ENCODE measurements around the gene SP9.

DNA sequence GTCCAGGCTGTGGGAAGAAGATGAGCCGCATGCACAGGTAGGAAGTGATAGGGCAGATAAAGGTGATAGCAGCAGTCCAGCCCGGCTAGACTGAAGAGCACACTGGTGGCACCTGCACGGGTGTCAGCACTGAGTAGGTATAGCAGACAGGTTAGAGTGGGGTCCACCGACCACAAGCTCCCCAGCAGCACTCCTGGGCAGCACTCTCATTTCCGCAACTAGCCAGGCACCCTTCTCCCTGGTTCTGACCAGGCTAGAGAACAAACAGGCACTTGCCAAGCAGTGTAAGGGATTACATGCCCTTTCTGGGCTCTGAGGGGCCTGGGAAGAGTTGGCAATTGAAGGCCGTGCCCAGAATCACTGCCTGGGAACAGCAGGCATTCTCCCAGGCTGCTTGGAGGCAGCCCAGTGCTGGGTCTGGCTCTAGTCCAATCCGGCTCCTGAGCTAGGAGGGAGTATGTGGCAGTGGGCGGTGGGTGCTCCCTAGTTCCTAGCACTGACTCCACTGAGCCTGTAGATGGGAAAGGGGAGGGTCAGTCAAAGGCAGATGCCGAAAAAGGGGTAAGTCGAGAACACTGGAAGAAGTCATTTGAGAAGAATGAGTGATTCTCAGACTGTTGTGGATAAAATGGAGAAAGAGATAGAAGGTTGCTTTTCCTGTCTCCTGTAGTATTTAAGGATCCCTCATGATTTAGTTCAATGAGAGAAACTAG lies 34.1 kb upstream of the SP3 start:
- PRO-cap: no peak
- RAMPAGE, long total RNA, 4 experiments: no peak in any of the 4 experiments

DNA sequence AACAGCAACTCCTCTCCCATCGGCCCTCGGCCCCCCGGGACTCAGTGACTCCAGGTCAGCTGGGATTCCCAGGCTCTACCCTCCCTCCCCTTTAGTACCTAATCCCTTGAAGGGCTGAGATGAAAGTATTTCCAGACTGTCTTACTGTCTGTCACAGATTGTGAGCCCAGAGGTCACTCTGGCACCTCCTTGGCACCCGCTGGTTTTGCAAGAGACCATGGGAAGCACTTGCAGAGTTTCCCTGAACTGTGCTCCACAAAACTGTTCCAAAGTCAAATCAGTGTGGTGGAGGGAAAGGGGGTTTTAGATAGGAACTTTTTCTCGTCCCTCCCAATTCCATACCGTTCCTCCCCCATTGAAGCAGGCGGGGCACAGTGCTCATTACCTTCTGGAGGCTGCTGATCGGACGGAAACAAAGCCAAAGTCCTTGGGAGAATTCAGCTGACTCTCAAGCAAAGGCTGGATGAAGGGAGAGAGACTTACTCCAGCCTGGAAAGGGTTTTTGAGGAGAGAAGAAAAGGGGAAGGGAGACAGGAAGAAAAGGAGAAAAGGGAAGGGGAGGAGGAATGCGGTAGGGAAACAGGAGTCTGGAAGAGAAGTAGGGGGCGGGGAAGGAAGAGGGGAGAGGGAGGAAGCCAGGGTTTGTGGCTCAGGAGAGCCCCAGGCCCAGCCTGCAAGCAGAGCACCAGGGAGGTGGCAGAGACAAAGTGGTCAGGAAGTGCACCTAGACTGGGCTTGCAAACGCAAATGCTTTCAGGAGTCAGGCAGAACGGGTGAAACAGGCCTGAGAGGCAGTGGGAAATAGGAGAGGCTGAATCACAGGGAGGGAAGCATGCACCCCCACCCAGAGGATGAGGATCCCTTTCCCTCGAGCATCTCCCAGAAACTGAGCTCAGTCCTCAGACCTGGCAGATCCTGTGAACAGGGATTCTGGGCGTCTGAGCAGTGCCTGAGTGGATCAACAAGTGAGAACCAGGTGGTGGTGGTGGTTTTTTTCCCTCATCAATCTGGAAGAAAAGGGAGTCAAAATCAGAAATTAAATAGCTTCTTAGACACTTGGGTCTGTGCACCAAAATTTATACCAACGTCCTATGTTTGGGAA lies 88.5 kb upstream of the SP3 start:
- PRO-cap: no peak
- RAMPAGE, long total RNA, 4 experiments: no peak in any of the 4 experiments

GRCh38 chr2:174229323-174229819 lies 19.0 kb downstream of the OLA1 start:
- PRO-cap: no peak
- RAMPAGE, long total RNA, 4 experiments: start-site peak on the minus strand in 1 of 4 experiments, at chr2:174229409-174229432 at its widest, 20 reads per replicate

GRCh38 chr2:174334368-174335162 lies at the start of gene SP9:
Gene SP9 (plus strand): TSS chr2:174334954.
- PRO-cap: no peak
- RAMPAGE, long total RNA, 4 experiments: no peak in any of the 4 experiments

- PRO-cap: no peak
- RAMPAGE, long total RNA, 4 experiments: no peak in any of the 4 experiments
Measured at GRCh38 chr2:174373648-174374349, 21.7 kb downstream of the CIR1 start.

- PRO-cap: no peak
- RAMPAGE, long total RNA, 4 experiments: no peak in any of the 4 experiments
Measured at GRCh38 chr2:174546678-174547510, 50.7 kb downstream of the WIPF1 start.

GRCh38 chr2:174547601-174548297 lies 49.9 kb downstream of the WIPF1 start:
- PRO-cap: no peak
- RAMPAGE, long total RNA, 4 experiments: no peak in any of the 4 experiments

- PRO-cap: no peak
- RAMPAGE, long total RNA, 4 experiments: no peak in any of the 4 experiments
Measured at GRCh38 chr2:174558405-174558731, 39.2 kb downstream of the WIPF1 start.

GRCh38 chr2:174567681-174568427 lies 29.8 kb downstream of the WIPF1 start:
- PRO-cap: no peak
- RAMPAGE, long total RNA, 4 experiments: no peak in any of the 4 experiments

GRCh38 chr2:174569496-174569955 lies 28.1 kb downstream of the WIPF1 start:
- PRO-cap: no peak
- RAMPAGE, long total RNA, 4 experiments: no peak in any of the 4 experiments

GRCh38 chr2:174655558-174655970 lies 58.0 kb upstream of the WIPF1 start:
- PRO-cap: no peak
- RAMPAGE, long total RNA, 4 experiments: no peak in any of the 4 experiments

- PRO-cap: no peak
- RAMPAGE, long total RNA, 4 experiments: no peak in any of the 4 experiments
Measured at GRCh38 chr2:174778160-174779332, 14.3 kb upstream of the CHRNA1 start.

GRCh38 chr2:174998448-174998681 lies 6.8 kb downstream of the CHN1 start:
- PRO-cap: no peak
- RAMPAGE, long total RNA, 4 experiments: no peak in any of the 4 experiments

- PRO-cap: bidirectional peak, plus-strand start at chr2:175167944, minus-strand start at chr2:175167910
- RAMPAGE, long total RNA, 4 experiments: no peak in any of the 4 experiments
Measured at GRCh38 chr2:175167270-175168072, 532 bp downstream of the ATF2 start.

- PRO-cap: no peak
- RAMPAGE, long total RNA, 4 experiments: no peak in any of the 4 experiments
Measured at GRCh38 chr2:175704726-175705071, 297.4 kb downstream of the LNPK start.

DNA sequence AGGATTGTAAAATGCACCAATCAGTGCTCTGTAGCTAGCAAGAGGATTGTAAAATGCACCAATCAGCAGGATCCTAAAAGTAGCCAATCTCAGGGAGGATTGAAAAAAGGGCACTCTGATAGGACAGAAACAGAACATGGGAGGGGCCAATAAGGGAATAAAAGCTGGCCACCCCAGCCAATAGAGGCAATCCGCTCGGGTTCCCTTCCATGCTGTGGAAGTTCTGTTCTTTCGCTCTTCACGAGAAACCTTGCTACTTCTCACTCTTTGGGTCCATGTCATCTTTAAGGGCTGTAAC lies 144.7 kb downstream of the LNPK start:
- PRO-cap: no peak
- RAMPAGE, long total RNA, 4 experiments: no peak in any of the 4 experiments

DNA sequence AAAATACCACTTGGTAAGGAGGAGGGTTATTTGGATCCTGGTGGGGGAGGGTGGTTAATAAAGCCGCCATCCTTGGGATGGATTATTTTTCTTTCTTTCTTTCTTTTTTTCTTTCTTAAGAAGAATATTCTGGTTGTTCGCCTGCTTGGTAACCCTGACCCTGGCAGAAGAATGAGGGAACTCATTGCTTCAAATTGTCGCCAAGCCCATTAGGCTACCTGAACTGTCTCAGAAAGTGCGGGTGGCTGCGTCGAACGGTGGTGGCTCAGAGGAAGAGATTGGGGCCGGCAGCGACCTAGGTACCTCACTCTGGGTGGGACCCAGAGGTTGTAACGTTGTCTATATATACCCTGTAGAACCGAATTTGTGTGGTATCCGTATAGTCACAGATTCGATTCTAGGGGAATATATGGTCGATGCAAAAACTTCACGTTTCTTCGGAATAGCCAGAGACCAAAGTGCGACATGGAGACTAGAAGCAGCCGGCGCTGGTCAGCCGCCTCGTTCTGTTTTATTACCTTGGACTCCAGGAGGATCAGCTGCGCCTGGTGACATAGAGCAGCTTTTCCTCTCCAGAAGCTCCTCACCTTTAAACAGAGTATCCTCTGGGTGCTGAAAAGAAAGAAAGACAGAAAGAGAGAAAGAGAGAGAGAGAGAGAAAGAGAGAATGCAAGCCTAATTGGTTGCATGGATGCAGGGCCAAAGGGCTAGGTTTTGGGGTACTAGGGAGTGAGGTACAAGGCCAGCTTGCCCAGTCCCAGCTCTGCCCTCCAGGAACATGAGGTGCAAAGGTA lies 1.2 kb upstream of the HOXD4 start:
- PRO-cap: no peak
- RAMPAGE, long total RNA, 4 experiments: start-site peak on the plus strand in 3 of 4 experiments, centred at positions 425 to 505 of the sequence, 6 to 11 reads per replicate

DNA sequence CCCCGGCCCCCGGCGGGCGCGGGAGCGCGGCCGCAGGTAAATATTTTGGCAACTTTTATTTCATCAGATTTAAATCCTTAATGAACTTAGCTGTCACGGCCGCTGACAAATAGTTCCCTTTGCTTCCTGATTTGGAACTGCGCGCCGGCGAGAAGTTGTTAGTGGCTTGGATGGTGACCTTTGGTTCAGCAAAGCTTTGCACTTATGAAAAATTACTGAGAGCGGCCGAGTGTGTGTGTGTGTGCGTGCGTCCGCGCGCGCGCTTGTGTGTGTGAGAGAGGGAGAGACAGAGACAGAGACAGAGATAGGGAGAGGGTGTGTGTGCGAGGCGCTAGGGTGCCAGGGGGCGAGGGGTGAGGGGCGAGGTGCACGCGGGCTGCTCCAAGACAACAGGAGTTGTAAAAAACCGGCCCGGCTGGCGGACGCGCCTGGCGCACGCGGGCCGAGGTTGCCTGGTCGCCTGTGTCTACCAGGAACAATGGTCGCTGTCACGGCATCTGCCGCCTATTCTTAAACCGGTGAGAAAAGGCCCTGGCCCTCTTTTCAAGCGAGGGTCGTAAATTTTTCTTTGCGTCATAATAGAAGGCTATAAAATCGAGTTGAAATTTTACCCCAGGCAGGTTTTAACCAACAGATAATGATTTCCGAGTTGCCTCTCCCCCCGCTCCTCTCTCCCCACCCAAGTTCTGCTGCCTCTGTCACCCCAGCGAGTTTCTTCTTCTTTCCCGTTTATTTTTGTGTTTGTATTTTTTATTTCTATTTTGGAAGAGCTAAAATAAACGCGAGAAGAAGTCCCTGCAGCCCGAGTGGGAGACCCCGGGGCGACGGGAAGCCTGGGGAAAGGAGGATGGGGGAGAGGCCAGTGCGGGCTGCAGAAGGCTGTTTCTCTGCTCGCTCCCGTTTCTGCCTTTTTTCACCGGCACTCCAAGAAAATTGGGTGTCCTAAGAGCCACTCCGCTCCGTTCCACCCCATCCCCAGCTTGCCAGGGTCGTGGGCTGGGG lies 611 bp downstream of the HOXD3 start:
- PRO-cap: bidirectional peak, plus-strand start at position 218 of the sequence, minus-strand start at position 133 of the sequence
- RAMPAGE, long total RNA, 4 experiments: no peak in any of the 4 experiments

- PRO-cap: no peak
- RAMPAGE, long total RNA, 4 experiments: no peak in any of the 4 experiments
Measured at GRCh38 chr2:176161944-176162678, 5.0 kb downstream of the HOXD3 start.

DNA sequence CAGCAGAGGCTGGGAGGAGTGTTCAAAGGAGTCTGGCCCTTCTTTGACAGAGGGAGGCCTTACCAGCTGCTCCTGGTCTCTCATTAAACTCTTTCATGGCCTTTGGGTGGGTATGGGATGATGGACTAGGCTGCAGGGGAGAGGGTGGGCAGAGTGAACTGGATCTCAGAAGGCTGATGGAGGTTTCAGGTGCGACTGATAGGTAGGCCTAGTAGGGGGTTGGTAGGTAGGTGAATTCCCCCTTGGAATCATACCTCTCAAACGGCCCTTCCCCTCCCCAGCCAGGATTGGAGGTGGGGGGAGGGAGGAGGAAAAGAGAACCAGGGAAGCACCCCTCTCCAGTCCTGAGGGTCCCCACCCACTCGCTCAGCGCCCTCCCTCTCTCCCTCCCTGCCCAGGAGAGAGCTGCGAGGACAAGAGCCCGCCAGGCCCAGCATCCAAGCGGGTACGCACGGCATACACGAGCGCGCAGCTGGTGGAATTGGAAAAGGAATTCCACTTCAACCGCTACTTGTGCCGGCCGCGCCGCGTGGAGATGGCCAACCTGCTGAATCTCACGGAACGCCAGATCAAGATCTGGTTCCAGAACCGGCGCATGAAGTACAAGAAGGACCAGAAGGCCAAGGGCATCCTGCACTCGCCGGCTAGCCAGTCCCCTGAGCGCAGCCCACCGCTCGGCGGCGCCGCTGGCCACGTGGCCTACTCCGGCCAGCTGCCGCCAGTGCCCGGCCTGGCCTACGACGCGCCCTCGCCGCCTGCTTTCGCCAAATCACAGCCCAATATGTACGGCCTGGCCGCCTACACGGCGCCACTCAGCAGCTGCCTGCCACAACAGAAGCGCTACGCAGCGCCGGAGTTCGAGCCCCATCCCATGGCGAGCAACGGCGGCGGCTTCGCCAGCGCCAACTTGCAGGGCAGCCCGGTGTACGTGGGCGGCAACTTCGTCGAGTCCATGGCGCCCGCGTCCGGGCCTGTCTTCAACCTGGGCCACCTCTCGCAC lies 14.3 kb downstream of the HOXD3 start:
- PRO-cap: no peak
- RAMPAGE, long total RNA, 4 experiments: no peak in any of the 4 experiments